Vein endothelial cell (primary cell): ENCODE measurements around a stretch of chr13.

- CAGE, long polyA plus RNA: no peak
Observed at GRCh38 chr13:98761339-98761575, 8.8 kb upstream of the SLC15A1 start.

DNA sequence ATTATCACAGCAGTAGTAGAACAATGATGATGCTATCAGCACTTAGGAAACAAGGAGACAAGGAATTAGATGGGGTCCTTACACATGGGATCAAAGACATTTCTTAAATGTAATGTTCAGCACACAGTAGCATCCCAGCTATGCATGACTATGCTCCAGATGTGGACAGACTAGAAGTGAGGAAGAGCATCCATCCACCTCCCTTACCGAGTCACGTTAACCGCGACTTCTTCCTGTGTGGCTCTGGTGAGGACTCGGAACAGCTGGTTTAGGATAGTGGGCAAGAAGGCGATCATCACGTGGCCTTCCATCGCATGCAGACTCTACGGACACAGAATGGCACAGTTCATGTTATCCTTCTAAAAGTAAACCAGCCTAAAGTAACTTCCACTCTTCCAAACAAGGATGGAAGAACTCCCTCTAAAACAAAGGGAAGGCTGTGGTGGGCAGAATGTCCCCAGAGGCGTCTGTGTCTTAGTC is 96.1 kb downstream of the DOCK9 start:
- CAGE, long polyA plus RNA: no peak

DNA sequence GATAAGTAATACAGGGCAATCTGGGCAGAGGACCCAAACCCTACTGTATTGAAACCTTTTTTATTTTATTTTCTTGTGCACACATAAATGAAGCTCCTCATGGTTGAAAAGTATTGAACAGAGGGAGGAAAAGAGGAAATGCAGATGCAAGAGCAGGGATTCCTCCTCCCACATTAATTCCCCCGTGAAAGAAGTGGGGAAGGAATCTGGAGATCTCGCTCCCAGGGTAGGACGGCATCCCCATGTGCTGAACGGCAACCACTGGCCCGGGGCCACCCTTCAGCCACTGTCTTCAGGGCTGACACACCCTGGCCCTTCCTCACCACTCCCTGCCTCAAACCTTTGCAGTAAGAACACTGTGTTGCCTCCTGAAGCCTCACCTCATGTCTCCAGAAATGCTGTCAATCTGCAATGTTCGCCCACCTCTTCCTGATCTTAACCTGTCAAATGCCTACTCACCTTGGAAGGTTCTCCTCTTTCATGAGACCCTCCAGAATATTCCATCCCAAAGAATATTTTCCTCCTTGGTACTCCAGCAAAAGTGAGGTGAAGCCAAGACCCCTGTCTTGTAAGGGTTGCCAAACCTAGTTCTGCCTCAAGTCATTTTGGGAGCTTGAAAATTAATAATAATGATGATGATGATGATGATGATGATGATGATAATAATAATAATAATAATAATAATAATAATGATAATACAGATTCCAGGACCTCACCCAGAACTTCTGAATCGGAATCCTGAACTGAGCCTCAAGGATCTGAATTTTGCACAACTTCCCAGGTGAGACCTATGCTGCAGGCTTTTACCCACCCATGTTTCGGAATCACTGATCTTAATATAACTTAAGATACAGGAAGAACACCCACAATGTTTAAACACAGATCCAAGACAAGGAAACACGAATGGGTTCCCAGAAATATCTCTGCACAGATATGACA is 11.1 kb upstream of the DOCK9 start:
- CAGE, long polyA plus RNA: no peak

GRCh38 chr13:98998722-98999399 is 21.0 kb upstream of the DOCK9 start:
- CAGE, long polyA plus RNA: no peak

DNA sequence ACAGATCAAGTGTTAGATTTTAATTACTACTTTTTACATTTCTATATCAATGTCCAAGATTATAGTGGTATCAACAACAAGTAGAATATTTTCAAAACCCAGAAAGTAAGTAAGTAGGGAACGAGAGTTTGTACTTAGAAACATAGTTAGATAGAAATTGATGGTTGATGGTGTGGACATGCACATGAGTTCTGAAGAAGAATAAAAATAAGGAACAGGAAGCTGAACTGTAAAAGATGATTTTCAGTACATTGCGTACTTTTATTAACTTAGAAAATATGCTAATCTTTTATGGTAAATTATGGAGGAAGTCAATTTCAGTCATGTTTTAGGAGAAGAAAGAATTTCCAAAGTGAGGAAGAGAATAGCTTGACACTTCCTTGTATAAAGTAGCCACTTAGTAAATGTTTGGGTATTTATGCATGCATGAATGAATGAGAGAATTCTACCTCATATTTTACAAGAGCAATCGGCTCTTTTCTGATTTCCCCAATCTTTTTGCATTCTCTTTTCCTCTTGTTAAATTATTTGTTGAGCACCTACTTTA is 12.4 kb upstream of the GPR18 start:
- CAGE, long polyA plus RNA: no peak

DNA sequence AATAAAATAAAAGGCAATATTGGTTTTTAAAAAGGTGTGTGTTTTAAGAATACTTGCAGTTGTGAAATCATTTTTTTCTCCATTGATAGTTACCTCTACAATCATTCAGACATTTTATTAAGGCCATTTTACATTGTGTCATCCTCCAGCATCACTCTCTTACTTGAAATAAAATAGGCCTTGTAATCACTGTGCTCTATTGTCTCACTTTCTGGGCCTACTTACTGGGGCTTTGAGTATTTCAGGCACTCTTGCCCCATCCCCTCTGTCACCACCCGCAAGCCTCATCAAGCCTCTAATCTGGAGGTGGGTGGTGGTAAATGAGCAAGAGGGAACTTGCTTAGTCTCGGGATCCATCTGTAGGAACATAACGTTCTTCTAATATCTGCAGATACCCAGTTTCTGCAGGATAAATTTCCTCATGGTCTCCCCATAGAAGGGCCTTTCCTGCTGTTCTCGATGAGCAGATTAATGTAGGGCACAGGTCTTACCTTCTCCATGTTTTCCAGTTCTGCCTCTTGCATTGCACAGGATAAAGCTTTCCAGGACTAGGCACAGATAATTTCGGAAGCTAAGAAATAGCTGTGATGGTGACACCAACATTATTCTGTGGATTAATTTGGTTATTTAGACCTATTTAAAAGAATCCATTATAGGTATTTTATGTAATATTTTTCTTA is 19.5 kb upstream of the GPR18 start:
- CAGE, long polyA plus RNA: no peak

DNA sequence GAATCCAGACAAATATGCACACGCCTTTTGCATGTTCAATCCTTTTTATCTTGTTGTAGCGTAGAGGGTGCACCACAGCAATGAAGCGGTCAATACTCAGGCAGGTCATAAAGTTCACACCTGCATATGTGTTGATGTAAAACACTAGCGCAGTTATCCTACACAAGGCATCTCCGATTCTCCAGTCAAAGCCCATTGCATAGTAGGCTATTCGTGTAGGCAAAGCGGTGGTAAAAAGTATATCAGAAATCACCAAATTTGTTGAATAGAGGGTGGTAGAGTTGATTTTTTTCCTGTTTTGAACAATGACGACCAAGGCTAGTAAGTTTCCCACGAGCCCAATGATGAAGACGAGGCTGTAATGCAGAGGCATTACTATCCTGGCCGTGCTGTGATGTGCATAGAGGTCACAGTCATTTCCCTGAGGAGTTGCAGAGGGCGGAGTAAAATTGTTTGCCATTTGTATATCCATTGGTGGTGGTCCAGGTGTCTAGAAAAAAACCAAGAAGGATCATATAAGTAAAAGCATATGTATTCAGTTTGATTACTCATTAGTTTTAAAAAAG is 11.4 kb downstream of the GPR183 start:
- CAGE, long polyA plus RNA: no peak

DNA sequence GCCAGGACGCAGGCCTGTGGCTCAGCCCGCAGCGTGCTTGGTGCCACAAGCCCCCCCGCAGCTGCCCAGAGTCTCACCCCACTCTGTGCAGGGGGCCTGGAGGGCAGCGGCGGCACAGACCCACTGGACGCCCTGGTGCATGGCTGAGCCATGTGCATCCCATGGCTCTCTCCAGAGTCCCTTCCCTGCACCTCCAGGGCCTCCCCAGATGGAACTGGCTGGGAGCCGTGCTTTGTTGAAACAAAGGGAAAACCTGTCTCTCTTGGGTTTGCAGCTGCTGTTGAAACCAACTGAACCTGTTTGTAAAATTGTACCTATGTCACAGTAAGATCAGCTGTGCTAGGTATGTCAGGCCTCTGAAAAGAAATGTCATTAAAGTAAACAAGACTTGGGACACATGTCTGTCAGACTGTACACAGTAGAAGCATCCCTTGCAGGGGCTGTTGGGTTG is 48.5 kb upstream of the GPR183 start:
- CAGE, long polyA plus RNA: no peak

- CAGE, long polyA plus RNA: no peak
Observed at GRCh38 chr13:99358527-99359223, 51.5 kb upstream of the GPR183 start.

- CAGE, long polyA plus RNA: no peak
Observed at GRCh38 chr13:99403246-99403739, 96.1 kb upstream of the GPR183 start.

DNA sequence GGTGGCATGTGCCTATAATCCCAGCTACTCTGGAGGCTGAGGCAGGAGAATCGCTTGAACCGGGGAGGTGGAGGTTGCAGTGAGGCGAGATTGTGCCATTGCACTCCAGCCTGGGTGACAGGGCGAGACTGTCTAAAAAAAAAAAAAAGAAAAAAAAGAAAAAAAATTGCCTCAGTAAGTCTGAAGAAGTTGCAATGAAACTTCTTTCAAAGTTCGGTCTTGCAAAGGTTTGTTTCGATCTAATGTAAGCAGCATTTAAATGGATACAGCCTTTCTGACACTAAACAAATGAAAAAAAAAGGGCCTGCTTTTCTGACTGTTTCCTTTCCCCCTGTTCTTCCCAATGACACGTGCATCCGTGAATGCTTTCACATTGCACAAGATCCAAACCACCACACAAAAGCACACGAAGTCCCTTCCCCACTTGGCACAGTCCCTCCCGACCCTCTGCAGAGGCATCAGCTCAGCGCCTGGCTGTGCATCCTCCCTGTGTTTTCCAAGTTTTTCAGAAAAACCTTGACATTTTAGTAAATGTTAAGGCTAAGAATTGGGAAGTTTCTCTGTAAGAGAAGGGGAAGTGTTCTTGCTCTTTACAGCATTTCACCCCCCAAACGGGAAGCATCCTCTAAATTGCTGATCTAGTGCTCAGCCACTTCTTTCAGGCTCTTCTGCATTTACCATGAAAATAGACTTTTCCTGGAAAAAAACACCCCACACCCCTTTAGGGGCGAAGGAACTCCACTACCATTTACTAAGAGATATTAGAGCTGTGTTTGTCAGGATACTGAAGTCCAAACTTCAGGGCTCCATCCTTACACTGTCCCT is 94.6 kb upstream of the TM9SF2 start:
- CAGE, long polyA plus RNA: no peak

GRCh38 chr13:99415762-99416424 is 85.4 kb upstream of the TM9SF2 start:
- CAGE, long polyA plus RNA: no peak

GRCh38 chr13:99464437-99464960 is 36.8 kb upstream of the TM9SF2 start:
- CAGE, long polyA plus RNA: no peak

GRCh38 chr13:99523982-99524354 is 22.7 kb downstream of the TM9SF2 start:
- CAGE, long polyA plus RNA: no peak

DNA sequence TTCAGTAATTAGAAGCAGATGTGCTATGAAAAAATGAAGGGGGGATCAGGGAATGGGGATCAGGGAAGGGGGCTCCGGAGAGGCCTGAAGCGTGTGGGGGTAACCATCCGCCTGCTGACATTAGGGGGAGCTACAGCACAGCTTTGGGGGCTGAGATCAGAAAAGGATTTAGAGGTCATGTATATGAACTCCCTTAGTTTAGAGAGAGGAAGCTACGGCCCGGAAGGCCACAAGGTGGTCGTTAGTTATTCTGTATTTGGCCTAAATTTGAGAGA is 6.2 kb upstream of the CLYBL start:
- CAGE, long polyA plus RNA: no peak

GRCh38 chr13:99686141-99686537 is 79.6 kb downstream of the CLYBL start:
- CAGE, long polyA plus RNA: no peak

DNA sequence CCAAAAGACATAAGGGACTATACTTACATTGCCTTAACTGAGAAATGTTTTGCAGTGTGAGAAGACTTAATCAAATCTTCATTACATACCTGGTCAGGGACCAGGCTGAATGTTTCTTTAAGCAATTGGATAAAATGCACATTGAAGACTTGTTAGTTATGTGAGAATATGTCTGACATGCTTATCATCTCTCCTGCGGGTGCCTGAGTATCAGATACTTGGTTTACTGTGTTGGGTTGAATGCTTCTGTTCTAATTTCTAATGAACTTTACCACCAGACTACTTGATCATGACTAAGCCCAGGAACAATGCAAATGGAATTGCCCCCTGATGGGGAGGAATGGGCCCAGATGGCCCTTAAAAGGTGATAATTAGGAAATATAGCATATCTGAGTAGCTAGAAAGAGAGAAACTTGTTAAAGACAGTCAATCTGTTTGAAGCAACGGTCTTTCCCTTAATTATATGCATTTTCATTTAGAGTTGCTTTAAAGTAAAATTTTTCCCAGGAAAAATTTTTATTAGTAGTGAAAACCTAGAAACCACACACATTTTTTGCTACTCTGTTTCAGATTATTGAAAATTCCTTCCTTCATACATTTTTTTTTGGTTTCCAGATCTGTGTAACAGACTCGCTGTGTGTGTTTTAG is 81.3 kb downstream of the CLYBL start:
- CAGE, long polyA plus RNA: no peak

GRCh38 chr13:99925990-99927138 is 45.2 kb downstream of the ZIC5 start:
- CAGE, long polyA plus RNA: no peak

GRCh38 chr13:99982732-99983080 is 1.1 kb downstream of the ZIC2 start:
- CAGE, long polyA plus RNA: no peak

DNA sequence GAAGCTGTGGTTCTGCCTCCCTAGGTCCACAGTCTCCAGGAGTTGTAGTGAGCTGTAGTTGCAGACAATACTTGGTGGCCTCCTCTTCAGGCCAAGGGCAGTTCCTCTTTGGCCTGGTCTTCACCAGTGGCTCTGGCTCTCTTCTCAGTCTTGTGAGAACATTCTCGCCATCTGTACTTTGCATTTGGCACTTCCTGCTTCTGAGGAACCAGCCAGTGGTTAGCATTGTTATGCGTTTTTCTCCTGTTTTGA is 40.7 kb downstream of the PCCA start:
- CAGE, long polyA plus RNA: no peak